Metanephros (tissue), 2 donors: ENCODE measurements around a stretch of chr22.

- RAMPAGE, long total RNA, result no peak
Measured at GRCh38 chr22:46801749-46802662, 39.6 kb downstream of the TBC1D22A start.

GRCh38 chr22:46814941-46815672 lies 52.7 kb downstream of the TBC1D22A start:
- RAMPAGE, long total RNA, result no peak

DNA sequence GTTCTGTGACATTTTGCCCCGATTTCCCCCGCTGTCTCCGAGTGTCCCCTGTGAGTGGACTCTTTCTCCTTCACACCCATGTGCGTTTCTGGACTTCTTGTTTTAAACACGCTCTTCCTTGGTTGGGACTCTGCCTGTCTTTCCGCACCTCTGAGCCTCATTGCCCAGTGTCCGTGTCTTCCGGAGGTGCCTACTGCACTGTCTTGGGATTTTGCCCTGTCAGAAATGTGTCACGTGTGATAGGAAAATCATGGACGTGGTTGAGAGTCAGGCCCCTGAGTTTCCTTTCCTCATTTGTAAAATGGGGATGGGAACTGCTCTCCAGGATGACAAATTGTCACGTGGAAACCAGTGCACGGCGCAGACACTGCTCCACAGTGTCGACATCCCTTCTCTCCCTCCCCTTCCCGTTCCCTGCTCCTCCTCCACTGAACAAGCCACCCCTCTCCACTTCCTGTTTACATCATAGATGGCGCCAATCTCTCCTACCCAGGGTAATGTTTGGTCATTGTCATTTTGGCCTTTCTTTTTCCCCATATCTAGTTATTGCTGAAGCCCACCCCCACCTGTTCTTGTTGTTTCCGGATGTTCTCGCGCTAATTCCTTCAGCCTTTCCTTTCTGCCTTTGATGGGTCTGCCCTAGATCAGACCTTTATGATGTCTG lies 91.7 kb downstream of the TBC1D22A start:
- RAMPAGE, long total RNA, result no peak

GRCh38 chr22:46996937-46997912 lies 234.8 kb downstream of the TBC1D22A start:
- RAMPAGE, long total RNA, result no peak

- RAMPAGE, long total RNA, result no peak
Measured at GRCh38 chr22:47111633-47111832, 349.1 kb downstream of the TBC1D22A start.

GRCh38 chr22:47788455-47788718 lies 701.0 kb upstream of the TAFA5 start:
- RAMPAGE, long total RNA, result no peak

- RAMPAGE, long total RNA, result no peak
Measured at GRCh38 chr22:48098673-48099428, 390.5 kb upstream of the TAFA5 start.

GRCh38 chr22:48301493-48301897 lies 187.9 kb upstream of the TAFA5 start:
- RAMPAGE, long total RNA, result no peak

- RAMPAGE, long total RNA, result no peak
Measured at GRCh38 chr22:49119573-49120124, 630.3 kb downstream of the TAFA5 start.

GRCh38 chr22:49448579-49449138 lies 379.0 kb downstream of the BRD1 start:
- RAMPAGE, long total RNA, result no peak

DNA sequence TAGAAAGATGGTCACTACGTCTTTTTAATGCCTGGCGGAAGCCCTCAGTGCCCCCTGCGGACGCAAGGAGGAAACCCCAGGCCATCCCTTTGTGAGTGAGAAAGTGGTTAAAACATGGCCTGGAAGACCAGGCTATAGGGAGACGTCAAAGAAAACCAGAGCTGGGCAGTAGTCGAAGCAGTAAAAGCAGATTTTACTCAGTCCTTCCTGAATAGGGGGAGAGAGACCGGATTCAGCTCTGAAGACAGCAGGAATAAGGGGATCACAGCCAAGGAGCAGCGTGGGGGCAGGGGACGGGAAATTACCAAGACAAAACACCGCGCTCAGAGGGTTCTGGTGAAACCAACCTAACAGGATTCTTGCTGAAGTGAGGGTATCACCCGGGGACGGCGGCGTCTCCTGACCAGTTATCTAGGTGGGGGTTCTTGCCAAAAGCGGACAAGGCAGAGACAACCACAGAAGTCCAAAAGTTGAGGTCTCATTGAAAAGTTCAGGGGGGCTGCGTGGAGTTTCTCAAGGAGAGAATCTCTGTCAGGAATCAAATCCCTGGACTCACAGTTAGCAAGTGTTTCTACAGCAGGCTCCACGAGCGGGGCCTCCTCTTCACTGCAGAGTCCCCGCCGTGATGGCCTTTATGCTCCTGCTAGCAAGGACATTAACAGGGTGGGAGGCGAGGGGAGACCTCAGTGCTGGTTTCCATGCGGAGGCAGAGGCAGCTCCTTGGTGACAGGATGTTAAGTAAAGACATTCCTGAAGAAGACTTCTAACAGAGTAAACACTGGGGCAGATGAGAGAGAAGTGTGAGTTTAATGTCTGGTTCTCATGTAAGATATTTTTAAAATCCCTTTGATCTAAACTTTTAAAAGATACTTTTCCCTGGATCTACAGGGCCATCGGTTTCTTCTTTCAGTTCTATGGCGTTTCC lies 291.0 kb downstream of the BRD1 start:
- RAMPAGE, long total RNA, result no peak

DNA sequence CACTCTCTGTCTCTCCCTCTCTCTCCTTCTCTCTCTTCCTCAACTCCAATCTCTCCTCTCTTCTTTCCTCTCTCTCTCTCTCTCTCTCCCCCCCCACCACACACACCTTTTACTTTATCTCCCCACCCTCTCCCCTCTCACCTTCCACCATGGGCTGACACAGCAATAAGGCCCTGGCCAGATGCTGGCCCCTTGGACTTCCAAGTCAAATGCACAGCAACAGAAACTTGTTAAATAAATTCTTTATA lies 222.3 kb downstream of the BRD1 start:
- RAMPAGE, long total RNA, result no peak

GRCh38 chr22:49650985-49651368 lies 176.7 kb downstream of the BRD1 start:
- RAMPAGE, long total RNA, result no peak

- RAMPAGE, long total RNA, result no peak
Measured at GRCh38 chr22:49656686-49657252, 170.9 kb downstream of the BRD1 start.

- RAMPAGE, long total RNA, result no peak
Measured at GRCh38 chr22:49657253-49658229, 170.1 kb downstream of the BRD1 start.

GRCh38 chr22:49669232-49669685 lies 158.4 kb downstream of the BRD1 start:
- RAMPAGE, long total RNA, result no peak

- RAMPAGE, long total RNA, result no peak
Measured at GRCh38 chr22:49678180-49678640, 149.5 kb downstream of the BRD1 start.

DNA sequence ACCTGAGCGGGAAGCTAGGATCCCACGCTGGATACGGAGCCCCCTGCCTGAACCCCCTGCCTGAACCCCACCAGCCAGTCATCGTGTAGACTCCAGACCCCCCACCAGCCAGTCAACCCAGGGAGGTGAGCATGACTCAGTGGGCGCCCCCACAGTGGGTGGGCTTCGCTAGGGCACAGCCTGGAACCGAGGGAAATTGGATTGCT lies 57.2 kb downstream of the BRD1 start:
- RAMPAGE, long total RNA, result no peak

GRCh38 chr22:49789308-49790033 lies 38.2 kb downstream of the BRD1 start:
- RAMPAGE, long total RNA, result no peak

GRCh38 chr22:49808005-49808523 lies 19.6 kb downstream of the BRD1 start:
- RAMPAGE, long total RNA, result no peak